REH cell (cell line): ENCODE results near the gene FYB2.

- PRO-cap, result no peak
These were observed at the start of gene FYB2 for GRCh38 chr1:56819210-56819987. TSS of gene FYB2 (minus strand) at chr1:56819404.

- PRO-cap, result no peak
These were observed 16.5 kb upstream of the FYB2 start for GRCh38 chr1:56835626-56836227.

DNA sequence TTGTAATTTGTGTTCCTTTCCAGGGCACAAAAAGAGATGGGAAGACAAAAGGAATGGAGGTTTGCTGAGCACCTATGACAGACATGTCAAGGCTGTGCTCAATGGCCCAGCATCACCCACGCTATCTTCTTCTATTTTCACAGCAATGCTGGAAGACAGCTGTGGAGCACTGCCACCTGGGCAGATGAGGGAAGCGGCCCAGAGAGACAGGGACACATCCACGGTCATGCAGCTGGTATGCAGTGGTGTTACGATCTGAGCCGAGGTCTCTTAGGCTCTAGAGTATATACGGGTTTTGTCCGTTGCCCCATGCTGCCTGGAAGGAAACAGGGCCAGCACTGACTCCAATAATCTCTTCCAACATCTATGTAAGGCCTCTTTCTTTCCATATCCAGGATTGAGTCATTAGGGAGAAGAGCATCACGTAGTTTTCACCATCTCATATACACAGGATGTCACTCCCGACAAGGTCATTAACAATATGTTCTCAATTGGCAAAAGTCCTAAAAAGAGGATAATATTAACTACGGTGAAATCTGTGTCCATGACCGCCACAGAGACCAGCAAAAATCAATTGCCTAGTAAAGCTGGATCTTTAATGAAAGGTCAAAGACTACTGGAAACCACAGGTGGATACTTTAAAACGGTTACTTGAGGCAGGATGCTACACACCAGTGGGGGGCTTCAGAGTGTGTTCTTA lies 4.4 kb downstream of the C8B start:
- PRO-cap, result no peak

GRCh38 chr1:57003821-57004323 lies 38.1 kb upstream of the C8B start:
- PRO-cap, result no peak

- PRO-cap, result no peak
These were observed 808 bp downstream of the DAB1 start for GRCh38 chr1:57423025-57423478.

DNA sequence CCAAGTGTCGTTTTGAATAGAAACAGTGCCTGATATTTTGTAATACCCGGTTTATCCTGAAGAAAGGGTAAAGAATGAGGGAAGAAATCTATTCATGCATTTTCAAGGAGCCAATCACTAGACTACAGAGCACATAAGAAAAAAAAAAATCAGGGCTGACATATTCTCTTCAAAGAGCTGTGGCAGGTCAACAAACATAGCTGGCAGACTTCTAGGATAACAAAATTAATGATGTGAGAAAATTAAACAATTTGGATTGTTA lies 1.2 kb downstream of the OMA1 start:
- PRO-cap, result no peak

DNA sequence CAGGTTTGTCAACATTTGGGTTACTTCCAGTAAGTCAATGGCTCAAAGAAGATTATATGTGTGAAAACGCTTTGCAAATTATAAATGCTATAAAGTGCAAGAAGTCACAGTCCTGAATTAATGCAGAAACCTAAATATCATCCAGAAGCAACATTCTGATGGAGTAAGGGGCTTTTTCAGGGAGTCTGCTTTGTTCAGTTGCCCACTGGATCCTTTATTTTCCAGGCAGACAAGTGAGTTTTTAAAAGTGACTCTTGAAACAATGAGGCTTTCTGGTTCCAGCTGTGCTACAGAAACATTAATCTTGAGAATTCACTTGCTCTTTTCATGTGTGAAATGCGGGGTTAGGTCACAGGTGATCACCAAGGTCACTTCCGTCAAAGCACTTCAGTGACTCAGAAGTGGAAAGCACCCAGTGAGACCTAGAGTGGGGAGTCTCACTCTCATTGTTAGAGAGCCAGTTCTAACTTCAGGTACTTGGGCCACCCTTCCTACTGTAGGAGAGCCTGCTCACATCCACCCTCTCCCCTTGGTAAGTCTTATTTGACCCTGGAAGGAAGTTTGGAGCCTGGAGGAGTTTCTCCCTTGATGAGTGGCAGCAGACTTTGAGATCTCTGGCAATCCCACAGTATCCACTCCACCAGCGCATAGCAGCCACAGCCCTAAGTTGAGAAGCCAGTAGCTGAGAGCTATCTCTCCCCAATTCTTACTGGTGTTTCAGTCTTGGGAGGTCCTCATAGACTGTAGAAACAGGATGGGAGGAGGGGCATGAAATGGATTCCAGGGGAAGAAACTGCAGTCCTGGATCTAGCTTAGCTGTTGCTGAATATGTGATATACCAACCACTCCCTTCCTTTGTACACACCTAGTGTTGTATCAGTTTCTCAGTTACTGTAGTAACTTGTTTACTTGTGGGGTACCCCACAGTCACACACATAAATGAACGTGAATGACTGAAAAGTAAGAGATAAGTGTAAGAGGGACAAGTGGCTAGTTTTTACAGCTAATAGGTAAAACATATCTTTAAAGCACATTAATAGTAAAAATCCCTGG lies 3.2 kb downstream of the TACSTD2 start:
- PRO-cap, result no peak

- PRO-cap, result no peak
These were observed 9.2 kb upstream of the TACSTD2 start for GRCh38 chr1:58586231-58586654.

DNA sequence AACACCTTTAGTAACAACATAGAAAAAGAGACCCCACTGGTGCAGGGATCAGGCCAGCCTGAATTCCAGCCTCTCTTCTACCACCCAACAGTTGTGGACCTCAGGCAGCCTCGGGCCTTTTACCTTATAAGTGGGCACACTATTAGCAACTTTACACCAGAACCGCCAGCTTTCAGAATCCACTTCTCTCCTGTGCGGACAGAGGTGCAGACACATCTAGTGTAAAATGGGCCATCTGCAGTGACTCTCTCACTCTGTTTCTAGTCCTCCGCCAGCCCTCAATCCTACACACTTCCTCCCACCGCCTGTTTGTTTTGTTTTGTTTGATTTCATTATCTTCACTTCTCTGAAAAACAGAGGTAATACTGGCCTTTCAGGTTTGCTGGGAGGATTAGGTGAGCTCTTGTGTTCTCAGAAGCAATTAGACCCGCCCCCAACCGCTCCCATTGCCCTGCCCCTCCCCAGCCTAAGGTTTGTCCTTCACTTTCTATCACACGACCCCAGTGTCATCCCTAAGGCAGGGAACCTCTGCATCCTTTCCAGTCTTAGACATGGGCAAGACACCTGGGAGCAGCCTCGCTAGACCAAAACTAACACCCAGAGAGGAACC lies 43.1 kb upstream of the TACSTD2 start:
- PRO-cap, result no peak

GRCh38 chr1:58780458-58780894 lies 3.4 kb downstream of the JUN start:
- PRO-cap, result no peak

GRCh38 chr1:58882876-58884336 lies 99.6 kb upstream of the JUN start:
- PRO-cap, result no peak

DNA sequence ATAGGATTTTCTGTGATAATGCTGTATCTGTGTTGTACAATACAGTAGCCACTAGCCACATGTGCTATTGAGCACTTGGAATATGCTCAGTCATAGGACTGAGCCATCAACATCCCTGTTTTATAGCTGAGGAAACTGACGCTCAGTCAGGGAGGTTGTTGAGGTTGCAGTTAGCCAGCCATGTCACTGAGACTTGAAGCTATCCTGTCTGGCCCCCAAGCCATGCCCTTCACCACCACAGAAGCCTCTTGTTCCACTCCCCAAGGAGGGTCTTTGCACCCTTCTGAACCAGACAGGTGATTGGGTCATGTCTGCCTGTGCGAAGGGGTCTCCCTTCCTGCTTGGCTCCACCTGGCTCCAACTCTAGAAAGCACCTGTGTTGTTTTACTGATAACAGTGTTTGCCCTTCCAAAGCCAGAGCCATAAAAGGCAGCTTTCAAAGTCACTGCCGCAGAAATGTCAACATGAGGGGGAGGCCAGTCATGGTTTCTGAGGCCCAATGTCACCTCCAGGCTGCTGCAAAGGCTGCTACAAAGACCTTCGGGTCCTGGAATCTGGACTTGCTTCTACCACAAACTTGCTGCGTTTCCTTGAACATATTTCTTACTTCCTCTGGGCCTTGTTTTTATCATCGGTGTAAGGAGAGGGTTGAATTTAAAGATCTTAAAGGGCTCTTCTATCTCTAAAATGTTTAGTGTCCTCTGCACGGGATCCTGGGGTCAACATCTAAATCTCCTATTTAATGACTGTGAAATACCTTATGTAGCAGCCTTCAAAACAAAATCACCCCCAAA lies 101.4 kb upstream of the JUN start:
- PRO-cap, result no peak

- PRO-cap, result no peak
These were observed 109.6 kb upstream of the JUN start for GRCh38 chr1:58893351-58893931.

- PRO-cap, result no peak
These were observed 19.7 kb downstream of the FGGY start for GRCh38 chr1:59316501-59317024.

- PRO-cap, result bidirectional peak, plus-strand start at chr1:59697382, minus-strand start at chr1:59697319
These were observed 117.6 kb upstream of the HOOK1 start for GRCh38 chr1:59697162-59697494.

DNA sequence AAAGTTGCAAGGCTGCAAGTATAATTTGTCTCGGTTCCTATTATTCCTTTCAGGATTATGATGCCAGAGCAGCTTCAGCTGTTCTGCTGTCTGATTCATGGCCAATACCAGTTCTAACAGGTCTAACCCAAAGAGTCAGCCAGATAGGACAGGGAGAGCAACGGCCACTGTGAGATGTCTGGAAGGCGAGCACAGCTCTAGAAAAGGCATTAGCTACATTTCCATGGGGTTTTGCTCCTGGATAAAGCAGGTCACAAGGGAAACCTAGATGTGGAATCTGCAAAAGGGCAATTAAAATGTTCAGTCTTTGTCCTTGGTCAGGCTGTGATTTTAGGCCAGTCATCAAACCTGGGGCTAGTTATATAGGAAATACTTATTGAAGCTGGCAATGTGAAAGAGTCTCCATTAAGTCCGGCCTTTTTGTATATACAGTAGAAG lies 53.2 kb upstream of the HOOK1 start:
- PRO-cap, result no peak

- PRO-cap, result no peak
These were observed 214.6 kb upstream of the NFIA start for GRCh38 chr1:60867700-60868153.

- PRO-cap, result no peak
These were observed 178.7 kb upstream of the NFIA start for GRCh38 chr1:60903575-60904053.

DNA sequence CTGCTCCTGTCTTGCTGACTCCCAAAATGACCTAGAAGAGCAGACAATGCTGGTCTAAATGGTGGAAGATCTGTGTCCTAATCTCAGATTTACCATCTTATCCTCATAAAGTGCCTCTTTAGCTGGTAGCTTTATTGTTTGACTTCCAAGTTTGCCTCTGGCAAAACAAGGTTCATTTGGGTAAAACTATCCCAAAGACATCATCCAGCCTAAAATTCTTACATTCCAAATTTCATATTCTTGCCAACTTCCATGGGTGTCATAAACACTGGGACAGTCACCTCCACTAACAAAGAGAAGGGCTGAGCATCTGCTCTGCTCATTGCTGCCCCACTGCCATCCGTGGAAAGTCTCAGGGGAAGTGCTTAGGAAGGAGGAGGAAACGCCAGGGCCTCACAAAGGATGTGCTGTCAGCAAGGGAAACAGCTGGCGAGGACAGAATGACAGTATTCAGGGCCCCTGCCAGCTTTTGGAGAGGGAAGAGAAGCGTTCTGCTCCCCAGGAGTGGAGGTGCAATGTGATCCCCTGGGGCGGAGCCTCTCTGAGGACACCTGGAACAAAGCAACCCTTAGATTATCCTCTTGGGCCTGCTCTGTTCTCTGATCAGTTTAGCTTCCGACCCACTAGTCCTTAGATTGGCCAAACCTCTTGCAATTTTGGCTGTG lies 170.5 kb upstream of the NFIA start:
- PRO-cap, result no peak

- PRO-cap, result unidirectional peak, plus-strand start at chr1:60949766
These were observed 133.1 kb upstream of the NFIA start for GRCh38 chr1:60949178-60949817.